T47D (cell line): ENCODE measurements around the genes DUSP9, IRAK1 and DKC1.

- RRBS = 5% methylated on average over 8 of the region's 62 CpGs
Observed at GRCh38 chrX:153646906-153647523, at the start of gene DUSP9. TSS of gene DUSP9 (plus strand) at chrX:153647203.

DNA sequence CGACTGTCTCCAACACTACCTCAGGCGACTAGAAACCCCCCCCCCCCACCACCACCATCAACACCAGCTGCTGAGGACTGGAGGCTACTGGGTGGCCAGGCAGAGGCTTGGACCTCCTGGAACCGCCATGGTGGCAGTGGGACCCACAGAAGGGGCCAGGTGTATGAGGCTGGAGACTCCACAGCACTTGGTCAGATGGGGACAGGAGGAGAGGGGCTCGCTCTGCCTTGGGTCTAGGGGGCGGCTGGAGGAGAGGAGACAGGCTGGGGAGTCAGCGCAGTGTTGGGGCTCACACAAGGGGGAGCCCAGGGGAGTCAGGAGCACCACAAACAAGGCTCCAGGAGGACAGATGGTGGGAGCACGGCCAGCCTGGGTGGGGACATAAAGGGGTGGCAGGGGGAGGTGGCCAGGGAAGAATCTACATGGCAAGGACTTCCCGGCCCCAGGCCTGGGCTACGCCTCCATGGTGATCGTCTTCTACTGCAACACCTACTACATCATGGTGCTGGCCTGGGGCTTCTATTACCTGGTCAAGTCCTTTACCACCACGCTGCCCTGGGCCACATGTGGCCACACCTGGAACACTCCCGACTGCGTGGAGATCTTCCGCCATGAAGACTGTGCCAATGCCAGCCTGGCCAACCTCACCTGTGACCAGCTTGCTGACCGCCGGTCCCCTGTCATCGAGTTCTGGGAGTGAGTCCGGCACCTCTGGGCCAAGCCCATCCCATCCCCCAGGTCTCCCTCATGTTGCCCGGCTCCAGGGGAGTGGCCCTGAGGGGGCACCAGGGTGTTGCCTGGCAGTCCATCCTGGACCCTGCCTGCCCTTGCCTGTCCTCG lies 3.4 kb downstream of the SLC6A8 start:
- RRBS = 100% methylated on average over 2 of the region's 20 CpGs

- RRBS = no CpG with 5 or more reads among the region's 15 CpGs
Observed at GRCh38 chrX:153725067-153725357, 356 bp downstream of the ABCD1 start.

- RRBS = no CpG with 5 or more reads among the region's 24 CpGs
Observed at GRCh38 chrX:153935470-153935968, 682 bp upstream of the NAA10 start.

DNA sequence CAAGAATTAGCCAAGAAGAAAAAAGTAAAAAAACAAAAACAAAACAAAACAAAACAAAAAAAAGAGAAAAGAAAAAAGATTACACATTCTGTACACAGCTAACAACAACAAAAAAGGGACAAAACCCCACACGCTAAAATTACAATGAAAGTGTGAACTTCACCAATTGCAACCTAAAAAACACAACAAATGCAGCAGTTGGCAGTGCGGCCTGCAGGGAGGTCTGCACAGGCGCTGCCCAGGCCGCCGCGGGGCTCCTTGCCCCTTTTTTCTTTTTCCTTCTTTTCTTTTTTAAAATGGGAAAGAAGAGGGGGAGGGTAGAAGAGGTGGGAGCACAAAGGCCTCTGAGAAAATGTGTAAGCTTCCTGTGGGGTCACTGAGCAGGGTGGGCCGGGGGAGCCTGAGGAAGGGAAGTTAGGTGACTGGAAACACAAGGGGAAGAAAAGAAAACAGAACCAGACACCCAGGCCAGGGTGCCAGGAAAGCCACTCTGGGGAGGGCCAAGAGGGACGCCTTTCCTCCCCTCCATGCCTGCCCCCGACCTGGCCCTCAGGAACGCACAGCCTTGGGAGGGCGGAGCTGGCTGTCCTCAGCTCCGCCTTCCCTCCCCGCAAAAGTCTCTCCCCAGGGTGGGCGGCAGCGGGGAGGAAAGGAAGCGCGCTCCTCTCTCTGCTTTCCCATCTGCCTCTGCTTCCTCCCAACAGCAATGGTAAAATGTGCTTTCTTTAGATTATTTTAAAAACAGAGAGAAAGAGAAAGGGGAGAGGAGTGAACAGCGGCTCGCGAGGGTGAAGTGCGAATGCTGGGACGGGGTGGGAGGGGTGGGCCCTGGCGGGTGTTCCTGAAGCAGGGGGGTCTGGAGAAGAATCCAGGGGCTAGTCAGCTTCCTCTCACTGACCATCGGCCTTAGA lies 4.3 kb upstream of the RENBP start:
- RRBS = no CpG with 5 or more reads among the region's 24 CpGs

GRCh38 chrX:154019620-154020923 lies at the start of gene IRAK1:
TSS of gene IRAK1 (minus strand) at chrX:154019902.
- RRBS = 2% methylated on average over 36 of the region's 109 CpGs

DNA sequence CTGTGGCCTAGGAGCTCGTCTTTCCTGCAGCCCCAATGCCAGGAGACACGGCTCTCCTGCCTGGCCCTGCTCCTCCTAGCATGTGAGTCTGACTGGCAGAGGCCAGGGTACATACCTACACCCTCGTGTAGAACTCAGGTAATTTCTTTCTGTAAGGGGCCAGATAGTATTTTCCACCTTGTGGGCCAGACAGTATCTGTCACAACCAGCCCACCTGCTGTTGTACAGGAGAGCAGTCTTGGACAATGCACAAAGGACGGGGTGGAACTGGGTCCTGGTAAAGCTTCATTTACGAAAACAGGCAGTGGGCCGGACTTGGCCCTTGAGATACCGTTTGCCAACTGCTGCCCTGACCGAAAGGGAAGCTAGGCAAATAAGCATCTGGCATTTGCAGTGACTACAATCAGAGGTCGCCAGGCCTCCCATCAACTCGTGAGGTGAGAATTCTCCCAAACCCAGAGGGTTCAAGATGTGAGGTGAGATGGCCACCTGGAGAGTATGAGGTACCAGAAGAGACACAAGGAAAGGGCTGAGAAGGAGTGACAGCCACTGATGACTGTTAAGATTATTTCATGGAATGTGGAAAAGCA lies 29.8 kb upstream of the IRAK1 start:
- RRBS = no CpG with 5 or more reads among the region's 10 CpGs

DNA sequence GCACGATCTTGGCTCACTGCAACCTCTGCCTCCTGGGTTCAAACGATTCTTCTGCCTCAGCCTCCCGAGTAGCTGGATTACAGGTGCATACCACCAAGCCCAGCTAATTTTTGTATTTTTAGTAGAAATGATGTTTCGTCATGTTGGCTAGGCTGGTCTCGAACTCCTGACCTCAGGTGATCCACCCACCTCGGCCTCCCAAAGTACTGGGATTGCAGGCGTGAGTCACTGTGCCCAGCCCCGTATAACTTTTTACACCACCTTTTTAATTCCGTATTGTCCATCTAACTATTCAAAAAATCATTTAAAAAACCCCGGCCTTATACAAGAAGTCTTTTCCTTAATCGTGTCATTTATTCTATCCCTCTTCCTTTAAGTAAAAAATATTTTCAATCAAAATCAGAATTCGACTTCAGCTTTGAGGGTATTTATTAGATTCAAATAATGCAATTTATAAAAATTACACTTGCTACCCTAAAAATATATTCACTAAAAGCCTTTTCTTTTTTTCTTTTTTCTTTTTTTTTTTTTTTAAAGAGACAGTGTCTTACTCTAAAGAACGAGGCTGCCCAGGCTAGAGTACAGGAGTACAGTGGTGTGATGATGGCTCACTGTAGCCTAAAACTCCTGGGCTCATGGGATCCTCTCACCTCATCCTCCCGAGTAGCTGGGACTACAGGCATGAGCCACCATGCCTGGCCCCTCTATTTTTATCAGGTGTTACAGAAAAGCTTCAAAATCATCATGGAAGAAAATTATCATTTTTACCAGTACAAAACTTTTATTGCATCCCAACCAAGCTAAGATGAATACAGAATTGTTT lies 10.3 kb downstream of the MECP2 start:
- RRBS = no CpG with 5 or more reads among the region's 14 CpGs

GRCh38 chrX:154114945-154115313 lies 17.4 kb upstream of the MECP2 start:
- RRBS = no CpG with 5 or more reads among the region's 9 CpGs

GRCh38 chrX:154361211-154361876 lies 13.1 kb downstream of the FLNA start:
- RRBS = no CpG with 5 or more reads among the region's 11 CpGs

DNA sequence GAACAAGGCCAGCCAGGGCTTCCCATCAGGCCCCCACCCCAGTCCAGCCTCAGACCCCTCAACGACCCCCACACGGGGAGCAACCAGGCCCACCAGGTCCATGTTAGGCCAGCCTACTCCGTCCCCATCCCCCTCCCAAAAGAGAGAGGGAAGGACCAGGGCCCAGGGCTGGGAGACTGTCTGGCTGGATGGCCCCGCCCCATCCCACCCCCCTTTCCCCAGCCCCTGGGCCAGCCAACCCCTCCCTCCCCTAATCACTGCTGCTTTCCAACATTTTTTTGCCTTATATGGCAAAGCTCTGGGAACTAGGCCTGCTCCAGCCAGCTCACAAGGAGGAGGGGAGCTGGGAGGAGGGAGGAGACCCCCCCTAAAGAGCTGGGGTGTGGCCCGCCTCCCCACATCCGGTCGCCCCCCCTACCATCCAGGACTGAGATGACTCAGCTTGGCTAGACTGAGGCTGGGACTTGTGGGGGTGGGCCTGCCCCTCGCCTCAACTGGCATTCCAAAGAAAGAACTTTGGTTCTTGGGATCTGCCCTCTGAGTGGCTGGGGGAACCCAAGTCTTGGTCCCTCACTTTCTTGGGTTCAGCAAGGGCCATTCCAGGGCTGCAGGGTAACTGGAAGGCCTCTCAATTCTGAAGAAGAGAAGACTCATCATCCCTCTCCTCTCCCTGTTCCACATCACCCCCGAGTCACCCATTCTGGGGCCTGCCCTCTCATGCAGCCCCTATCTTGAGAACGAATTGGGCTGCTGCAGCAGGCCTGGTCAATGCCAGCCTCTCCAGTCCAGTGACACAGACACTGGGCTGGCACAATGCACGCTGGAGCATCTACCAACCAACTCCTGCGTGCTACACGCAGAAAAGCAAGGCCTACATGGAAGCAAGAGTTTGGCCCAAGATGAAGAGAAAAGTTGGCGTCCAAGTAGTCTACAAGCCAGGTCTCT lies 4.9 kb downstream of the FLNA start:
- RRBS = no CpG with 5 or more reads among the region's 14 CpGs

DNA sequence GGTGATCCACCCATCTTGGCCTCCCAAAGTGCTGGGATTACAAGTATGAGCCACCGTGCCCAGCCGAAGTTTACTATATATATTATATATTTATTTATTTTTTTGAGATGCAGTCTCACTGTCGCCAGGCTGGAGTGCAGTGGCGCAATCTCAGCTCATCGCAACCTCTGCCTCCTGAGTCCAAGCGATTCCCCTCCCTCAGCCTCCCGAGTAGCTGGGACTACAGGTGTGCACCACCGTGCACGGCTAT lies 3.1 kb downstream of the EMD start:
- RRBS = no CpG with 5 or more reads among the region's 9 CpGs

- RRBS = no CpG with 5 or more reads among the region's 6 CpGs
Observed at GRCh38 chrX:154383494-154383972, 4.4 kb downstream of the EMD start.

- RRBS = no CpG with 5 or more reads among the region's 8 CpGs
Observed at GRCh38 chrX:154400833-154401762, 2.9 kb downstream of the RPL10 start.

DNA sequence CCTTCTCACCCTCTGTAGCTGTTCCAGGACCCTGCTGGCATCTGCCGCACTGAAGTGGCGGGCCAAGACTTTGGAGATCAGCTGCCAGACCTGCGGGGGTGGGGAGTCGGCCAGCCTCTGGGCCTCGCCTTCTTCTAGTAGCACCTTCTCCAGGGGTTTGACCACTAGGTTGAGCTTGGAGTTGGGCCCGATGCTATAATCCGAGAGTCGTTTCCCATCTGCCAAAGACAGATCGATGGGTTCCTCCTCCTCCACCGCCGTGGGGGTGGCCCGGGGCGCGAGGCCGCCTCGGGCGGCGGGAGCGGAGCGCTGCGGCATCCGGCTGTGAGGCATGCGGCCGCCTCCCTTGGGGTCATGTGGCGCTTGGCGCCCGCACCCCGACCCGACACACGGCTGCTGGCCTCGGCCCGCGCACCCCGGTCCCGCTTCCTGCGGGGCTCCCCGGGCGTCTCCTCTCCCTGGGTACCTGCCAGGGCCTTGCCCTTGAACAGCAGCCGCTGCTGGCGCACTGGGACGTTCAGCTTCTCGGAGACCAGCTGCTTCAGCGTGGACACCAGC lies 574 bp downstream of the UBL4A start:
- RRBS = 1% methylated on average over 19 of the region's 43 CpGs

DNA sequence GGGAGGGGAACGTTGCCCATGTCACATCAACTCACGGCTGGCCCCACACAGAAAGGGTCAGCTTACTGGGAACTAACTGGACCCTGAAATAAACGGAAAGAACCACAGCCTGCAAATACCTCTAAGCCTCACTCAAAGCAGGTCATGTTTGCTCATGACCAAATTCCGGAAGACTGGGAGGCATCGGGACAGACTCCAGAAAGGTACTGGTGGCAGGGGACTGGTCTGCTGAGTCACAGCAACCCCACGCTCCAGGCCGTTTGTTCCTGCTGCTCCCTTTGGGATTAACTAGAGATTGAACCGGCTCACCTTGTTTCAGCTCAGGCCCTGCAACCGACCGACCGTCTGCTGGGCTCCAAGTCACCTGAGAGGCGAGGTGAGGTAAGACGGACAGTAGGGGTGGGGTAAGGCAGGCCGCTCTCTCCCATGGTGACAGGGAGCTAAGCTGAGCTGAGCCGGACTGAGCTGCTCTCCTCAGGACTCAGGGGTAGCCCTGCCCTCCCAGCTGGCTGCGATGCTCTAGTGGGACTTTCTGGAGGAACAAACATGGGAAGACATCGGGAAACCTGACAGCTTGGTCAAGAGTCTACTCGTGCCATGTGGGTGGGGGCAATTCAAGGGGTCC lies 5.5 kb downstream of the G6PD start:
- RRBS = no CpG with 5 or more reads among the region's 18 CpGs

DNA sequence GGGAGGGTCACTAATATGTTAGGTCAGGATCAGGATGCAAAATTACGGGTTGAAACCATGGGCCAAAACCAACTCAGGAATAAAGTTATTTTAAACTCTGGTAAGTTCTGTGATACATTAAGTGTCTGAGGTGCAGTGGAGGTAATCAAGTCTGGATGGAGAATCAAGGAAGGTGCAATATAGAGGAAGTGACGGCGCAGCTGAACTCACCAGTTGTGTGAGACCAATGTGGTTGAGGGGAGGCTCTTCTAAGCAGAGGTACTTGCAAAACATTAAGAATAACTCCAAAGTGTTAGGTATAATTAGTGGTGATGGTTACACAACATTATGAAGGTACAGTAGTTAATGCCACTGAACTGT lies 19.7 kb downstream of the GAB3 start:
- RRBS = no CpG with 5 or more reads among the region's 3 CpGs

DNA sequence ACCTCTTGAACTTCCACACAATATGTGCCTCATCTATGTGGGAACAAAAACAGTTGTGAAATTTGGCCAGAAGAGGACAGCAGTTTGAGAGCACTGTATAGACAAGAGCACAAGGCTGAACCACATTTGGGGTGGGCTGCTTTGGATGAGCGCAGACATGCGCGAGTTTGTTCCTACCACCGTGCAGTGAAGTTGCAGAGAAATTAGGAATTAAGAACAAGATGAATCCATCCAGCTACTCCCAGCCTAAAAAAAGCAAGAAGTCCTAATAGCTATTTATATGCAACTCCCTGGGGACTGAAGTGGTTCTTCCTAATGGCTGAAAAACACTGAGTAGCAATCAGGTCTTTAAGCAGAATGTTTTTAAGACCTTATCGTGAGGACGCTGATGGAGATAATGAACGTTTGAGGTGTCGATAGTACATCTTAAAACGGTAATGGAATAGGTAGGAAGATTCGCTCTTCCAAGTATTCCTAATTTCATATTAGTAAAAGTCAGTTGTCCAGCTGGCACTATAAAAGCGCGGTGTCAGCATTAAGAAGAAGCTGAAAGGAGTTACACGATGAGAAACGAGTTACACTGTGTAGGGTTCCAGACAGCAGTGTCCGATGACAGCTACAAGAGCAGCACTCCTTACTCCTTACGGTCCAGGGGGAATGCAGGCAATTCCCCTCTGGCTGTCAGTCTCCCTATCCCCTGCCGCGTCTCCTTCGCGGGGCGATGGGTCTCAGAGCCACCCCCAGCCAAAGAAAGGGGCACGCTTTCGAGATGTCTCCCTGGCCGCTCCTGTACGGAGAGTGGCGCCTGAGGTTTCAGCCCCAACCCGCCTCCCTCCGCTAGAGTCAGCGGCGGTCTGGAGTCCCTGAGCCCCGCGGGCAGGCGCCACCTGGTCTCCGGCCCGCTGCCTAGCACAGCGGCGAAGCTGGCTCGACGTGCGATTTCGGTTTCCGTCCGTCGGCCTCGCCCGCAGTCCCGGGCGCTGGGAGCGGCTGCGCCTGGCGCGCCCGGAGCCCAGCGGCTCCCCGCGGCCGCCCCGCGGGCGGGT lies 691 bp downstream of the GAB3 start:
- RRBS = under 1% methylated on average over 20 of the region's 60 CpGs

DNA sequence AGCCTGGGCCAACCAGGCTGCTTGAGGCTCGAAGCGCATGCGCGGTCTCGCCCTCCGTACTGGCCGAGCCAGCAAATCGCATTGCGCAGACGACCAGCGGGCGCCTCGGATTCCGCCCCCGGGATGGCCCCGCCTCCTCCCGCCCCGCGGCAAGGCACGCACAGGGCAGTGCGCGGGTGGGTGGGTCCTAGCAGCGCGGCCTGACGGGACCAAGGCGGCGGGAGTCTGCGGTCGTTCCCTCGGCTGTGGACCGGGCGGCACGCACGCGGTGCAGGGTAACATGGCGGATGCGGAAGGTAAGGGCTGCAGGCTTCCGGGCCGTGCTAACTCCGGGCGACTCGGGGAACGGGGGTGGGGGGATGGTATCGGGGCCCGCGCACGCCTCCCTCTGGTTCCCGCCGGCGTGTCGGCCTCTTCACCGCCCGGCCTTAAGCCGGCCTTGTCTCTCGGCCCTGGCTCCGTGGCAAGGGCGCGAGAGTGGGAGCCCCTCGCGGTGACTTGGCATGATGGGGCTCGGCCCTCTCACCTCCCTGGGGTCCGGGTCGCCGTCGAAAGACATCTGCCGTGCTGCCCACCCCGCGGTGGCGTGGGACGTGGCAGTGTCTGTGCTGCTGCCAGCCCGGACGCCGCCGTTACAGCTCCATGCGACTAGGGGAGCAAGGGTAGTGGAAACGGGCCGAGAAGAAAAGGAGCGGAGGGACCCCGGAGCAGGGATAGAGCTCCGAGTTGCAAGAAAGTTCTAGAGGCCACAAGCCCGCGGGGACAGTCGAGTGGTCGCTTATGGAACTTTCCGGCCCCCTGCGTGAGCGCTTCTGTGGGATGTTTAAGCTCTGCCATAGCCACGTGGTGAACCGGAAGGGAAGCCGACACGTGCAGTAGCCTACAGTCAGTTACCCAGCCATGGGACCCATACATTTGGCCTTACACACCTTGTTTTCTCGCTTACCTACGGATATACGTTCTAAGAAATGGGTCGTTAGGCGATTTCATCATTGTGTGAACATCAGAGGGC lies at the start of gene DKC1:
DKC1 (plus strand) TSS at position 179 of the 1,012 bp plus-strand sequence.
- RRBS = 1% methylated on average over 46 of the region's 96 CpGs

DNA sequence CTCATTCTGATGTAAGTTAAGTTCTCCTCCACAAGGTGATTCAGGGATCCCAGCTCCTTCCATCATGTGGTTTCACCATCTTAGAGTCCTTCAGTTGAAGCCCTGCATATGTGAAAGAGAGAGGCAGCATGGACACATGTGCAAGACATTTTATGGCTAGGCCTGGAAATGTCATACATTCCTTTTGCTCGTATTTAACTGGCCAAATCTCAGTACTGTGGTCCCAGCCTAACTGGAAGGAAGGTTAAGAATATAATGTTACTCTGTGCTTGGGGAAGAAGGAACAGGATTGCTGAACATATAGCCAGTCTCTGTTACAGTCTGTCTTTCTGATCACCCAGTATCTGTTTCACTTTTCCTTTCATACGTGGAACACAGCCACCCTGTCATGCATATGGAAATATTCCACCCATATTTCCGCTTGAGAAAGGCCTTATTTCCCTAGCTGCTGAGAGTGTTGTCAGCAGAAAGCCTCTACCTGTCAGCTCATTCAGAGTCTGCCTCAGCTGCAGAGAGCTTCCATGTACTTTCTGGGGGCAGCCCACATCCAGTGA lies 7.0 kb downstream of the SMIM9 start:
- RRBS = no CpG with 5 or more reads among the region's 3 CpGs